Sternocleidomastoid (tissue), 1 donor: ENCODE results near the gene MRPS5.

DNA sequence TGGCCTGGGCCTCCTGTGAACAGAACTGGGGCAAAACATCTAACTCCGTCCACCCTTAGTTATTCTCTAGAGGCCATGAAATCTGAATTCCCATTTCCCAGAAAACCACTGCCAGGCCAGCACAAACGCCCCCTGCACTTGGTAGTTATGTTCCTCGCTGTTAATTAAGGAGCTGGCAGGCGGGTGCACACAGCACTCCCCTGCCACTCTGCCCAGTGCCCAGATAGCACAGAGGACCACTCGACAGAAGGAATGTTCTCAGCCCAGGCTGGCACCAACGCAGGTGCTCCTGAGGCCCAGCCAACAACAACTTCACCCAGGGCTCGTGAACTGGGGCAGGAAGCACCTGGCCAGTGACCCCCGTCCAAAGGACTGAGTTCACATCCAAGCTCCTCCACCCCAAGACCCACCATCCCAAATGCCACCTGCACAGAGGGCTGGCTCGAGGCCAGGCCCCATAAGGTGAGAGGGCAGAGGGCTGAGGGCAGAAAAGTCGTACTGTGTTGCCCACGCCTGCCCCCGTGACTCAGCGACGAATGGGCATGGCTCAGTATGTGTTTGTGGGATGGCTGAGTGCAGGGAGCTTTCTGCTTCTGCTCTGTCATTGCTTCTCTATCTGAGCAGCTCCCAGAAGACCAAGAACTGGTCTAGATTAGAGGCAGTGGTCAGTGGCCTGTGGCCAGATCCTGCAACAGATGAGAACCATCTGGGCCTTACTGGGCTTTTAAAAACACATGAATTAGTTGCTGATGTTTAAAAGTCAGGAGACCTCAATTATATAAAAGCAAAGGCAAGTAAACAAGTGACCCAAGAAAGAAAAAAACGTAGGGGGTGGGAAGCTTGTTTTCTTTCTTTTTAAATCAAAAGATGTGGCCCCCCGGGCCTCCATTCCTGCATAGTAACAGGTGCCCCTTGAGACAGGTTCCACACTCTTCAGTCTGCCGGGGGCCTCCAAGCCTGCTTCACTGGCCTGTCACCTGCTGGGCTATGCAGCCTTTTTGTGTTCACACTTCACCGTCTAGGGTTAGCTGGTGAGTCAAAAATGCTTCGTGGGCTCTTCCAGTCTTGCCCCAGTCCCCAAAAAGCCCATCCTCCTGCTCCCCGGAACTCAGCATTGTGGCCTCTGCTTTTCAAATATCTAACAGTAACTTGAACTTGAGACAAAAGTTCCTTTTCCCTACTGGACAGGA, 68.3 kb downstream of the POLR1A start:
- PRO-cap: bidirectional peak, plus-strand start at position 353 of the sequence, minus-strand start at position 166 of the sequence; bidirectional peak, plus-strand start at position 553 of the sequence, minus-strand start at position 500 of the sequence

DNA sequence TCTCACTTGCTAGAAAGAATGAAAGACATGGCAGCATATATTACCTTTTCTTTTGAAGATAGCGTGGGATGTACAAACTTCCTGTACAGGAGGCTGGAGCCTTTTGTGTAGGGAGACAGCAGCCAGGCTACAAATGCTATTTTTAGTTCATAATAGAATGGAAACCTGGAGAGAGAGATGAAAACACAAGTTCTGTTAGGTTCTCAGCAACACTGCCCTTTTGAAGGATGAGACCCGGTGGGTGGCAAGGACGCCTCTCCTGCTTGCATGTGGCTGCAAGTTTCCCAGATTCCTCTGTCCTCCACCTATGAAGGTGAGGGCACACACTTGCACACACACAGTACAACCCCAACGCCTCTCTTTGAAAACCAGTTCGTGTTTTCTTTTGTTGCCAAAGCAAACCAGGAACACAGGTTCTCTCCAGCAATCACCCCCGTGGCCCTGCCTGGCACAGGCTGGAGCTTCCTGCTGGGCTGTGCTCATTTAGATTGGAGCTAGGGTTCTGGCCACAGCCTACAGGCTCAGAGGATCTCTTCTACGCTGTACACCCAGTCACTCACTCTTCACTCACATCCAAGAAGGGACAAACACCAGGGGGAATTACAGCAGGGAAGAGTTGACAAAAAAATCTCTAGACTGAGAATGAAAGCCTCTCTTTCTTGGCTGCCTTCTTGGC, 55.5 kb downstream of the MRPL35 start:
- PRO-cap: no peak

- PRO-cap: no peak
Measured at GRCh38 chr2:86442603-86443139, 1.5 kb downstream of the KDM3A start.

DNA sequence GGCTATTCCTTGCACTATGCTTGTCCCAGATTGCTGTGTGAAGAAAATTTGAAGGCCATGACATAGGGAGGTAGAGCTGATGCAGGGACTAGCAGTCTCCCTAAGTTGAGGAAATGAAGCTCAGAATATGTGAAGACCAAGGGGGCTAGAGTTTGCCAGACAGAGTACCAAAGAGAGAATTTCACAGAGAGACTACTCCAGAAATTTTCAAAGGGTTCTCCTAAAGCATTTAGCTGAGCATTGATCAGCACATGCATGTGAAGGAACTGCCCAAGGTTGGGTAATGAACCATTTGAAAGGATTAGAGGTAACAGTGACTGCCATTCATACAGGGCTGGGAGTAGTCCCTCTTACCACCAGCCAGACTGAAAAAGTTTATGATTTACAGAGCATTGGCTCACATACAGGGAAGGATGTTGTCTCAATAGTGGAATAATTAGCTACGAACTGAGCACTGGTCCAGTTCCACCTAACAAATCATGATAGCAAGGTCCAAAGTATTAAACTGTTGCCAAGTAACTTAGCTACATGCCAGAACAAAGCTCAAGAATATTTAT, 25.4 kb upstream of the RNF103 start:
- PRO-cap: no peak

DNA sequence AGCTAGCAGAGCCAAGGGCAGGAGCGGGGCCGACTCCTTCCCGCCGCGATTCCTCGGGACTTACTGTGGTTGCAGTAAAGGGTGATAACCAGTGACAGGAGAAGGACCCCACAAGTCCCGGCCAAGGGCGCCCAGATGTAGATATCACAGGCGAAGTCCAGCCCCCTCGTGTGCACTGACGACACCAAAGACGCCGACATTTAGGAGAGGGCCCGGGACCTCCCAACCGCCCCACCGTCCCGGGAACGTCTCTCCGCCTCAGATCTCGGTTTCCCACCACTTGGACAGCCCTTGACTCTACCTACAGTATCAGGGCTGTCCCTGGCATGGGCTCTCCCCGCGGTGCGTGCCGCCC, 1.5 kb downstream of the CD8A start:
- PRO-cap: no peak

DNA sequence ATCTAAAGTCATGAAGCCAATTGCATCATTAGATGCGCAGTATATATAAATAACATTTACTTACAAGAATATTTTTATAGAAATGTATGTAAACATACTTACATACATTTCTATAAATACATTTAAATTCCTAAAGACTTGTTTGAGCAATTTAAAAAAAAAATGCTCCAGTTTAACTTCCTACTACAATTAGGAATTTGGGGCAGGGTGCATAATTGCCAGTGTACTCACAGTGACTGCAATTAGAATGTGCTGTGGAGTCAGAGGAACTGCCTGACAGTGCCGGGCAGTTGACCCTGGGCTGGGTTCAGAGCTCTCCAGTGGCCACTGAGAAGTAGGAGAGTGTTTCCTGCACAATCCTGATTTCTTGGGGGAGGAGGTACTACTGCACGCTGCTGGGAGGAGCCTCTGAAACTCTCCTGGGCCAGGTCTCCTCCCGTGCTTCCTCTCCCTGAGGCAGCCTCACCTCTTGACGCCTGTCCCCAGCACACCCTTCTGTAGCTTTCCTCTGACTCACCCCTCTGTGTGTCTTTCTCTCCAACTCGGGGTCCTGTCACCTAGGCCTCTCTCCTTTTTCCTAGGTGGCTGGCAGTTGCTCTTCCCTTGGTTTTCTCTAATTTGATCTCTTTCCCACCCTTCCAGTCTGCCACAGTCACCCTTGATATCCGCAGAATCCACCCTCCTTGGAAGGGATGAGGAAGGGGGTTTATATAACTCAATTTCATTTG, 264.8 kb upstream of the PLGLB2 start:
- PRO-cap: no peak

DNA sequence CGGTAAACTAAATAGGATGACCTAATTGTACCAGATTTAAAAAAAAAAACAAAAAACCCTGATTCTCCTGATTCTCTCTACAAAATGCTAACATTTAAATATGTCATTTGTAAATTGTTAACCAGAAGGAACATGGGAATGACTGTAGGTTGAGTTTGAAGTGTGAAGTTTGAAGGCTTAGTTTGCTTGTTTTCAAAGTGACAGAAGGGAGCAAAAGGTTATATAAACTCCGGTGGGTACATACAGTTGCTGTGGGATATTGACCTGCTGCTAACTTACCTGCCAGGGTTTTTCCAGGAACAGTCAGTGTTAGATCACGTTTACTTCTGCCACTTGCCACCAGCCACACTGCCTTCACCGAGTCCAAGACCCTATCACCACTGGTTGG, 6.8 kb downstream of the PLGLB2 start:
- PRO-cap: no peak

DNA sequence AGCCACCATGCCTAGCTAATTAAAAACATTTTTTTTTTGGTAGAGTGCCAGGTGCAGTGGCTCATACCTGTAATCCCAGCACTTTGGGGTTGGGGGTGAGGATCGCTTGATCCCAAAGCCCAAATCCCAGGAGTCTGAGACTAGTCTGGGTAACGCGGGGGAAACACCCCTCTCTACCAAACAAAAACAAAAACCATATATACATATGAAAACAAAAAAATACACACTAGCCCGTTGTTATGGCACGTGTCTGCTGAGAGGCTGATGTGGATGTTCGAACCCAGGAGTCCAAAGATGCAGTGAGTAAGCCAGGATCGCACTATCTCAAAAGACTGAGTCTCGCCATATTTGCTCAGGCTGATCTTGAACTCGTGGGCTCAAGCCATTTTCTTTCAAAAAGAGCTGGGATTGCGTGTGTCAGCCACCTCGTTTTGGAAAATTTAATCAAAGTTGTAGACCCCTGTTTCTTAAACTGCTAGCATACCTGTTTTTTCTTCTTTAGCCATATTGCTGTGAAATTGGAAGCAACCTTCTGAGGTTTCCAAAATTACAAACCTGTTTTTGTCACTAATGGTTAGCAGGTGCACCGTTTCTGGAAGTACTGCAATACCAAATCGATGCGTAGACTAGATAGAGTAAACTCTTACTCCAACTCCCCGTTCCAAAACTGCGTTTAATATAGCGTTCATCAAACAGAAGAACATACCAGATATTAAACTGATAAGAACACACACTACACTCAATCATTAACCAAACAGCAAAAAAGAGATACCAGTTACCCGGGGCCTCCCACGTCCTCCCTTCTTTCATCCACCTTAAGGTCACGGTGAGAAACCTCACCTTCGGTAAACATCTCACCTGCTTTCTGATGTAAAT, 39.6 kb downstream of the KRCC1 start:
- PRO-cap: unidirectional peak, minus-strand start at position 770 of the sequence

- PRO-cap: no peak
Measured at GRCh38 chr2:88076922-88077490, 9.4 kb downstream of the SMYD1 start.

DNA sequence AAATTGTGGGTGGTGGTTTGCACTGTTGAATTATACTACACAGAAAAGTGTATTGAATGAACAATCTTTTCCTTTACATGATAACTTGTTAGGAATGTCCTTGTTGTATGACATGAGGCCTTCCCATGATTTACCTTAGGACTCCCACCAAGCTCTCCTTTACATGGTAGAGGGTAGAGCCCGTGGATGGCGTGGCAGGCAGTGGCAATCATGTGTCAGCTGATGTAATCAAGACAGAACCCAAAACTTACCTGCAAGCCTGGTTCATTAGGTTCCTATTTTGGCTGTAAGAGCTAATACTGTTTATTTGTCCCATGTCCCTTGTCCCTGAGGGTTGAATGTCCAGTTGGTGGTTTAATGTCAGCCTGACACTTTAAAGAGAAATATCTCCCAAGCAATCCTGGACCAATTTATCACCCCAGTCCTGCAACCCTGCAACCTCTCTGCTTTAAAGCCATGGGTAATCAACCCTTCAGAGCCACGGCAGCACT, 5.9 kb upstream of the FABP1 start:
- PRO-cap: no peak

DNA sequence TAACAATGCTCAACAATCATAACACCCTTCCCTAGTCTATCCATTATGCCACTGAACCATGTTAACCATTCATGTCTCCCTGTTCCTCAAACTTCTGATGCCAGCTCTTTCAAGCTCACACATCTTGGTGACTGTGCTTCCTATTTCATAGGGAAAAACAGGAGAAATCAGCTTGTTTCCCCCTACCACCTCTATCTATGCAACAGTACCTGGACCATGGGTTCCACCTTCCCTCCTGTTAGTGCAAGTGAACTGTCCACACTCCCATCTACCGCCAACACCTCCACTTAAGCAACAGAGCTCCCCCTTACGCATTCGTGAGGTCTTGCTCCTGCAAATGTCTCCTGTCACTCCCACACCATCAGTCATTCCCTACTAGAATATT, 12.3 kb downstream of the EIF2AK3 start:
- PRO-cap: no peak

DNA sequence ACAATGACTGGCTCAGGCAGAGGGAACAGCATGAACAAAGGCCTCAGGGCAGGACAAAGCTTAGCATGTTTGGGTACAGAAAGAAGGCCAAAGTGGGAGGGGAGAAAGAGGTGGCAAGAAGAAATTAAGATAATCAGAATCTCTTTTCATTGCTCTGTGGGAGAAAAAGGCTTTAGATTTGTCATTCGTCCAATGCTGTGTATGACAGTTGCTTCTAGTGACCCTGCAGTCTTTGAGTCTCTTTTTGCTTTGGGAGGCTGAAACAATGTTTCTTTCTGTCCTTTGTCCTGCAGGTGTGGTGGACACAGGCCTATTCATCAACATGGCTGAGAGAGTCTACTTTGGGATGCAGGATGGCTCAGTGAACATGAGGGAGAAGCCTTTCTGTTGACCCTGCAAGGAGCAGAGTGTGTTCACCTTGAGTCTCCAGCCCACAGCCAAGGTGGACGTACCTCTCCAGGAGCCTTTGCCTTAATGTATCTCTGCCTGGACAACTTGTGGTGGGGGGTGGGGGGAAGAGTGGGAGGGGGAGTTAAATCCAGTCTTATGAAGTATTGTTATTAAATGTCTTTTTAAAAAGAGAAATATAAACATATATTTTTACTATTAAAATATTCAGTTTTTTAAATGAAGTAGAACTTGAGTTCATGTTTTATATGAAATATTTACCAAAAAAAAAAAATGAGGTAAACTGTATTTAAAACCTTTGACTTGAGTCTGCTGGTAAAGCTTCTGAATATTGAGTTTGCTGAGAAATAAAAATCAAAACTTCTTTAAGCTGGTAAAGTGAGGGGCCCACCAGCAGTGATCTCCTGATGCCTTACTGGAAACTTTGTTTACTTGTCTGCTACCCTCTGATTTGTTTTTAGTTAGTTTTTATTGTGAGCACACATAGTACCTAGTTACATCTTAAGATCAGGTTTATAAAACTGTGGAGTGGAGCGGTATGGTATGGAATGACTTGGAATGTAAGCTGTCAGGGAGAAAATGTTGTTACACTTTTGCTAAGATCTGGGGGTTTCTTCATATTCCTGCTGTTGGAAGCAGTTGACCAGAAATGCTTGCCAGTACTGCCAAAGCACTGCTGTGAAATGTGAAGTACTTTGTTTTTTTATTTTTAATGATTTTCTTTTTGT, 58.6 kb downstream of the RPIA start:
- PRO-cap: no peak

- PRO-cap: no peak
Measured at GRCh38 chr2:88754139-88754750, 62.8 kb downstream of the RPIA start.

DNA sequence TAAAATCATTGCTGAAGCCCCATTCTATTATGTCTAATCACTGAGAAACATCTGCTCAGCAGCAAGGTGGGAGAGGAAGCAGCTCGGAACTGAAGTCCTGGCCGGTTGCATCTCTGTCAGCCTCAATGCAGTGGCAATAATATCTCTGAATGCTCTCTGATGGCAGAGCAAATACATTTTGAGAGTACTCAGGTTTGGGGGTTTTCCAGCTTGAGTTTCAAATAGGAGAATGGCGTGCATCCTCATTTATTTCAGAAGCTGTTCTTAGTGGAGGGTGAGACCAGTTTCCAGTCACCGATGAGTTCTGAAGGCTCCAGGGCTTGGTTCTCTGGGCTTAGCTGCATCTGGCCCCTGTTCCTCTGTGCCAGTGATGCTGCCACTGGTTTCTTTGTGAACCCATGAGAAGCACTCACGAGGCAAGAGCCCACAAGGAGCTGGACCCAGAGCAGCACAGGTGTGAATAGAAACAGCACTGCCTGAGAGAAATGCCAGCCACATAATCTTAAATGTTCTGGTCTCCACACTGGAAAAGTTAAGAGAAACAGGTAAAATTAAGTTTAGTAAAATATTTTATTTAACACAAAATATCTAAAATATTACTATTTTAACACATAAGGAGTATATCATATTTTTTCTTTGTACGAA, 63.4 kb downstream of the RPIA start:
- PRO-cap: no peak

DNA sequence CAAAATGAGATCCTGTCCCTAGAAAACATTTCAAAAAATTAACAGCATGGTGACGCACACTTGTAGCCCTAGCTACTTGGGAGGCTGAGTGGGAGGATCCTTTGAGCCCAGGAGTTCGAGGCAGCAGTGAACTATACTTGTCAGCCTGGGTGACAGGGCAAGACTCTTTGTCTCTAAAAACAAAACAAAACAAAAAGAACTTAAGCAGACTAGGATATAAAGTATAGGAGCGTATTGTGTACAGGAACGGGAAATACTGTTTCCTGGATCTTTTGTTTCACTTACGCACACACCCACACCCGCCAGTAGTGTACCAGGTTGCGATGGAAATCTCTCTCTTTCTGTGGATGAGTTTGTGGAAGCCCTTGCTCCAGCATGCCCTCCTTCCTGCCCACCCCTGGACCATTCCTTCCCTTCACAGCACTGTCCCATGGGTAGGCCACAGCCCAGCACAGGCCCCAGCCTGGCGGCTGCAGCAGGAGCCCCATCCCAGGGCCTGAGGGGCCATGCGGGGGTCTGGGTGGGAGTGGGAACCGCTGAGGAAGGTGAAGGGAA, 136.4 kb downstream of the RPIA start:
- PRO-cap: no peak

- PRO-cap: no peak
Measured at GRCh38 chr2:89837641-89838241, 1146.3 kb downstream of the RPIA start.

GRCh38 chr2:95024740-95025343, 666 bp upstream of the MAL start:
- PRO-cap: no peak

- PRO-cap: bidirectional peak, plus-strand start at chr2:95122071, minus-strand start at chr2:95121822
Measured at GRCh38 chr2:95120952-95122354, at the start of gene MRPS5. Gene MRPS5, minus strand, starts transcription at chr2:95121808.

- PRO-cap: no peak
Measured at GRCh38 chr2:95293551-95294070, 3.5 kb upstream of the KCNIP3 start.

- PRO-cap: no peak
Measured at GRCh38 chr2:96022354-96023236, 12.1 kb downstream of the GPAT2 start.